Measurements from ENCODE around the genes HYPK and C15orf48.

GRCh38 chr15:43116426-43116690, 10.5 kb upstream of the UBR1 start:
- RRBS = no CpG with 5 or more reads among the region's 4 CpGs

DNA sequence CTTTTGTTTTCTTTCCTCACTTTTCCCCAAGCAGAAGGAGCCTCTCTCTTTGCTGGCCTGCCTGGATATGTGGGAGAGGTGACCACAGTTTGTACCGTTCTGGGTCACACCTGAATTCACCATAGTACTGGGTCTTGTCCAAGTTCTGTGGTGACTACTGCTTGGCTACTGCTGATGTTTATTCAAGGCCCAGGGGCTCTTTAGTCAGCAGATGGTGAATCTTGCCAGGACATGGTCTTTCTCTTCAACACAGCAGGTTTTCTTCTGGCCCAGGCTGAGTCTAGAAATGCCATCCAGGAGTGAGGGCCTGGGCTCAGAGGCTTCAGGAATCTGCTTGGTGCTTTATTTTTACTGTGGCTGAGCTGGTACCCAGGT, 17.0 kb upstream of the CCNDBP1 start:
- RRBS = no CpG with 5 or more reads among the region's 1 CpG

GRCh38 chr15:43176689-43177207, 8.5 kb upstream of the CCNDBP1 start:
- RRBS = no CpG with 5 or more reads among the region's 11 CpGs

DNA sequence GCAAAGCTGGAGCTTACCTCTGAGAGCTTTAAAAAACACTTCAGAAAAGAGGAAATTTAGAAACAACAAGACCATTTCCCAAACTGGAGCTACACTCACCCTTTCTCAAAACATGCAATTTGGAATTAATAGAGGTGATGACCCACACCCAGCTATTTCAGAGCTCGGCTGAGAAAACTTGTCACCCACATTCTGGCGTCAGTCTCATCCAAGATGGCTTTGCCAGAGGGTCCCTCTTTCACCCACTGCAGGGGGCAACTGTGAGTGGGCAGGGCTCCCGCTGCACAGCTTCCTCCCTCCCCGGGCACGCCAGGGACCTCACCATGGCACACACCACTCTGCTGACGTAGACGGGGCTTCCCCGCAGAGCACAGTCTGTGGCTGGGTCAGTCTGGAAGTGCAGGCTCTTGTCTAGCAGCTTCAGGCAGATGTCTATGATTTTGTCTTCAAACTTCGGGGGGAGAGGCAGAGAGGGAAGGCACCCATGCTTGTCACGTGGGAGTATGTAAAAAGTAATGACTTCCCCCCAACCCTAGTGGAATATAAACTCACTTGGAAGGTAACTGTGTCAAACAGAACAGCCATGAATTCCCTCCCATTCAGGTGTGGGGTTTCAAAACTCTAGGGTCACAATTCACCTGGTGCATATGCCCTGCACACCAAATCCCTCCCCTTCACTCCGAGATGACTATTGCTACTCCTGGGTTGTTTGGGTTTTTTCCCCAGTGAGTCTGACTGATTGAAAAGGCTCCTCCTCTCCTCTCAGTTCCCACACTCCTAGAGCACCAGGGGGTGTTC, 13.3 kb downstream of the TGM5 start:
- RRBS = no CpG with 5 or more reads among the region's 11 CpGs

DNA sequence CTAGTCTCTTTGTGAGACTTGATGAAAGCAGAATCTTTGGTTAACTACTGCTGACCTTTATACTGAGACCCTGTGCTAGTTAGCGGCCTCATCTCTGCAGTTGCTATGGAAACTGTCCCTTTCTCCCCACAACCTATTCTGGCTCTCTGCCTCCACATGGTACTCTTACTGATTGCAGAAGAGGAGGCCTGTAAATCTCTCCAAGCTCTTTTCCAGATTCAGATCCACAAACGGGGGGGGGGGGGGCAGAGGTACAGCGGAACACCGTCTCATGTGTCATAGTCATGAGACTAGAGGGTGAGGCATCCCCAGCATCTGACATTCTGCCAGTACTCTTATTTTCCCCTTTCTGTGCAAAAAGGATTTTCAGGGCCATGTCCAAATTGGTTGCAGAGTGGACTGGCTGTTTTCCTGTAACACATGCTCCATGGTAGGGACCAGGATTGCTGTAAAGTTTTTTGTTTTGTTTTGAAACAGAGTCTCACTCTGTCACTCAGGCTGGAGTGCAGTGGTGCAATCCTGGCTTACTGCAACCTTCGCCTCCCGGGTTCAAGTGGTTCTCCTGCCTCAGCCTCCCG, 8.4 kb upstream of the MAP1A start:
- RRBS = no CpG with 5 or more reads among the region's 7 CpGs

GRCh38 chr15:43596175-43596905, 2.5 kb downstream of the CKMT1B start:
- RRBS = no CpG with 5 or more reads among the region's 10 CpGs

- RRBS = 1% methylated on average over 8 of the region's 30 CpGs
Measured at GRCh38 chr15:43800184-43800781, at the start of gene HYPK. Gene HYPK, plus strand, starts transcription at chr15:43800599.

GRCh38 chr15:43827814-43828442, 1.1 kb downstream of the WDR76 start:
- RRBS = no CpG with 5 or more reads among the region's 8 CpGs

DNA sequence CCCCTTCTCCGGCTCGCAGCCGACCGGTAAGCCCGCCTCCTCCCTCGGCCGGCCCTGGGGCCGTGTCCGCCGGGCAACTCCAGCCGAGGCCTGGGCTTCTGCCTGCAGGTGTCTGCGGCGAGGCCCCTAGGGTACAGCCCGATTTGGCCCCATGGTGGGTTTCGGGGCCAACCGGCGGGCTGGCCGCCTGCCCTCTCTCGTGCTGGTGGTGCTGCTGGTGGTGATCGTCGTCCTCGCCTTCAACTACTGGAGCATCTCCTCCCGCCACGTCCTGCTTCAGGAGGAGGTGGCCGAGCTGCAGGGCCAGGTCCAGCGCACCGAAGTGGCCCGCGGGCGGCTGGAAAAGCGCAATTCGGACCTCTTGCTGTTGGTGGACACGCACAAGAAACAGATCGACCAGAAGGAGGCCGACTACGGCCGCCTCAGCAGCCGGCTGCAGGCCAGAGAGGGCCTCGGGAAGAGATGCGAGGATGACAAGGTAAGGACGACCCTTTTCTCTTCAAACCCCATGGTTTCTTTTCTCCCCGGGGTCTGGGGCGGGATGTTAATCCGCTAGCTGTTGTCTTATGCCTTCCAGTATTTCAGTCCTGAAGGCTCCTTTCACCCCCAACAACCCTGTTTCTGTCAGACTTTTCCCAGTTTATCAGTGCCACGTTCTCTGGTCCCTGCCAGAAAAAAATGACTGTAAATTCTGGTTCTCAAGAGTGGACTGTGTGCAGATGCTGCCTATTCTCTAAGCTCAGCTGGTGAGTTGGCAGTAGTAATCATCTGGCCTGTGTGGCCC, 552 bp downstream of the GOLM2 start:
- RRBS = 2% methylated on average over 3 of the region's 45 CpGs

DNA sequence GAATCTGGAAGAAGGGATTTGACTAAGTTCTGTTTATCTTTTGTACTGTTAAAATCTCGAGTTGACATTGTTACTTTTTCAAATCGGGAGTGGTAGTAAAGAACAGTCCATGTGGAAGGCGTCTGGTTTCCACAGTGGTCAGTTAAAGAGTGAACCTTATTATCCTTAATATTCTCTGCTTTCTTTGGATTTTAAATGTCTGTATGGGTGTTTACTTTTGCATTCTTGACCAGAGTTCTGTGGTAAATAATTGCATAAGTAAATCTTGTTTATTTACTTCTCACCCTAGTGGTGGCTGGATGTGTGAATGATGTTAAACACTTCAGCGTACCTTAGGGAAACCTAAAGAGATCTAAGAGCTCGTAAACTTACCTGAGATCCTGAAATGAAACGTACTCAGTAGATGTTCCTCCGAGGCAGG, 808 bp downstream of the CTDSPL2 start:
- RRBS = no CpG with 5 or more reads among the region's 7 CpGs

GRCh38 chr15:44666787-44667413, 3.4 kb upstream of the SPG11 start:
- RRBS = no CpG with 5 or more reads among the region's 5 CpGs

- RRBS = no CpG with 5 or more reads among the region's 6 CpGs
Measured at GRCh38 chr15:44710031-44710635, 990 bp downstream of the PATL2 start.

GRCh38 chr15:44813204-44813811, 77.0 kb downstream of the TRIM69 start:
- RRBS = no CpG with 5 or more reads among the region's 5 CpGs

DNA sequence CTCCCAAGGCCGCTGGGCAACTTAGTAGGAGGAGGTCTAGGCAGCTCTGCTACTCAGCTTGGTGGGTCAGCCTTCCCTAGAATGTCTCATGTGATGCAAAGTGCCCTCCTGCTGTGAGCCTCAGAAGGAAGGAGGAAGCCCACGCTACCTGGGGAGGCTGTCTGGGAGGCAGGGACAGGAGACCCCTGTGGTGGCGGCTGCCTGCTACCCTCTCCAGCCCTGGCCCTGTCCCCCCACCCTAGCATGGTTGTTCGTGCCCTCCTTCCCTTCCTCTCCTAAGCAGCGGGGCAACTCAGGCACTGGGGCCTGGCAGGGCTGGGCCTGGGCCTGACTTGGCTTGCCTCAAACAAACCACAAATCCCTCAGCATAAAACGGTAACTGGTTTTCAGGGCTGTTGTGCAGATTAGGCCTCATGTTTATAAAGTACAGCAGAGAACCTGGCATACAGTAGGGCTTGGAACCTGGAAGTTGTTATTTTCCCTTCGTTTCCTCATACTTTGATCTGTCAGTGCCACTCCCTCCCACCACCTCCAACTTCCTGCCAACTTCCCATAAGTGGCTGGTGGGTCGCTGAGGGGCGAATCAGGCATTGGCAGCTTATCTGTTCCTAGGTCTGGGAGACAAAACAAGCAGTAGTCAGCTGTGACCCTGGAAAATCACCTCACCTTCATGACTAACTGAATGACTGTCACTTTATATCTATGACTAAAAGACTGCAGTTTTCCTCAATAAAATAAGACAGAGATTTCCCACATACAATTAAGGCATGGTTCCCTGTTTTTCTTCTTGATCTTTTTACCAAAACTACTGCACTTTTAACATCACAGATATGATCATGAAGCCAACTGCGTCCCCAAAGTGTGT, 94.3 kb downstream of the TRIM69 start:
- RRBS = no CpG with 5 or more reads among the region's 10 CpGs

GRCh38 chr15:45164792-45165791, 22.7 kb downstream of the SHF start:
- RRBS = 90% methylated on average over 1 of the region's 8 CpGs

DNA sequence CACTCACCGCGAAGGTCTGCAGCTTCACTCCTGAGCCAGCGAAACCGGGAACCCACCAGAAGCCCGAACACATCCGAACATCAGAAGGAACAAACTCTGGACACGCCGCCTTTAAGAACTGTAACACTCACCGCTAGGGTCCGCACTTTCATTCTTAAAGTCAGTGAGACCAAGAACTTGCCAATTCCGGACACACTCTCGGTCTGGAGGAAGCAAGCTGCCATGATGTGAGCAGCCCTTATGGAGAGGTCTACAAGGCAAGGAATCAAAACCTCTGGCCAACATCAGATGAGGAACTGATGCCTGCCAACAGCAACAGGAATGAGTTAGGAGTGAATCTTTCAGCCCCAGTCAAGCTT, 62.9 kb downstream of the SLC28A2 start:
- RRBS = no CpG with 5 or more reads among the region's 12 CpGs

- RRBS = 3% methylated on average over 31 of the region's 63 CpGs
Measured at GRCh38 chr15:45430179-45430945, at the start of gene C15orf48. Gene C15orf48, plus strand, starts transcription at chr15:45430610.

DNA sequence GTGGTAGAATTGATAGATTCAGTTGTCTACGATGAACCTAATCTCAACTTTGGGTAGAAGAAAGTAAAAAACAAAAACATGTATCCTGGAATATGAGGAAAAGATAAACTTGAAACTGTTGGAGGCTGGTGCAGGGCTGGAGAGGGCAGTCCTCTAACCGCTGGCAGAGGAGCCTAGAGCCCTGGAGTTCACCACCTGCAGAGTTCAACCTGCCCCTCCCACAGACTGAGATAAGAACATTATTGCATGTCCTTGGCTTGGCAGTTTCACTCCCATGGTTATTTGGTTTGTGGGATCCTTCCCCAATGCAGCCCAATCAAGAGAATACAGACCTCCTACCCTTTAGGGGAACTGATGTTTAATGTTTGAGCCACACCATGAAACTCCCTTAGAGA, 1.1 kb downstream of the C15orf48 start:
- RRBS = no CpG with 5 or more reads among the region's 2 CpGs

DNA sequence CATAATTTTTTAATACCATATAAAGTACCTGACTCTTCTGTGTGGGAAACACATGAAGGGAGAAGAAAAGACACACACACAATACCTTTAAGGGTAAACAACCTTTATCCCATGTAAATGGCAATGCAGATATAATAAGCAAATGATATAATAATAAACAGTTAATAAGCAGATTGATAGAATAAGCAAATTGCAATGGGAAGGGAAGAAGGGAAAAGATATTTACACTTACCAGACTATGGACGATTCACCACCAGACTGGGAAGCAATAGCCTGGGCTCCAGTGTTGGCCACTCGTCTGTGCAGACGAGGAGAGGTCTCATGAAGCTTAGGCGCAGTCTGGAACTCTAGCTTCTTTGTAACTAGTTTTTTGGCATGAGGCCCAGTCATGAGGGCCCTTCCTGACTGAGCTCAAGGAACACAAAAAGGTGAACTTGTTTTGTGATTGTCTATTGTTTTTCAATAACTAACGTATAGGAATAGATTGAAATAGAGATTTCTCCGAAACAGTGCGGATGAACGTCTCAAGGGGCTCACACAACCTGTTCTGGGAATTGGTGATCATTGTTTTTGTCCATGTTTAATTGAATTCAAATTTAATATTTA, 11.2 kb downstream of the C15orf48 start:
- RRBS = no CpG with 5 or more reads among the region's 8 CpGs

GRCh38 chr15:45449309-45449574, 18.8 kb downstream of the C15orf48 start:
- RRBS = no CpG with 5 or more reads among the region's 3 CpGs